Sigmoid colon (tissue), 4 donors: ENCODE data around the gene CCDC71L.

DNA sequence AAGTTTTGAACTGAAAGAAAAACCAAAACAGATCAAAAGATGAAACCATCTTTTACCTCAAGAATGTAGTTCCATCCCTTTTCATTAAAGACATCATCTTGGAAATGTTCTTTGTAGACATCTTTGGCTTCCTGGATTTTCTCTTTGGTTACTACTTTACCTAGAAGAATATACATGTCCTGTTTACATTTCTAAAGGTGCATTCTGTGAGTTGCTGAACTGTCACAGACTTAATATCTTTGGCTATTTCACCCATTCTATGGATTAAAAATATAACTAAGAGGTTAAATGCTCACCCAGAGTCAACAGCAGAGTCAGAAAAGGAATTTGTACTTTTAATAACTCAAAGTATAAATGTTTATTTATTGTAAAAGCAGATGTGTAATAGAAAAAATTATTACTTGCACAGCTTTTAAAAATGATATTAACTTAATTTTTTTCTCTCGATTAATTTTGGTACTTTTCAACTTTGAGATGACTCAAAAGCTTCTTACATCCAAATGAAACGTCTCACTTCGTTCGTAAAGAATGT, 9.8 kb downstream of the NAMPT start:
- PRO-cap, result no peak
- RAMPAGE, long total RNA, 4 experiments, result no peak in any of the 4 experiments

GRCh38 chr7:106285341-106285937, 656 bp upstream of the NAMPT start:
- PRO-cap, result no peak
- RAMPAGE, long total RNA, 4 experiments, result start-site peak on the plus strand in 2 of 4 experiments, at chr7:106285447-106285539 at its widest, 8 to 59 reads per replicate

GRCh38 chr7:106286117-106286485, 1.3 kb upstream of the NAMPT start:
- PRO-cap, result no peak
- RAMPAGE, long total RNA, 4 experiments, result no peak in any of the 4 experiments

- PRO-cap, result no peak
- RAMPAGE, long total RNA, 4 experiments, result no peak in any of the 4 experiments
These were observed 5.5 kb upstream of the NAMPT start for GRCh38 chr7:106290115-106290897.

DNA sequence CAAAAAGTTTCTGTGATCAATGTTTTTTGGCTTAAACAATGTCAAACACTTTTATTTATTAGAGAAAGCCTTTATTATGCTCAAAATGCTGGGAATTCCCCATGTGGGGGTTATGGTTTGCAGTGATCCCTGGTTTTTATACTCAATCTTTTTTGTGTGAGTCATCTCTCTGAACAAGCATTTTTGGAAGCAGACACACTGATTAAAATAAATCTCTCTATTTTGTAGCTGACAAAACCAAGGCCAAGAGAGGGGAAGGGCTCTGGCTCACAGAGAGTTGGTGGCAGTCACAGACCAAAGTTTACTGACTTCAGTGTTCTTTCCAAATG, 45.2 kb upstream of the NAMPT start:
- PRO-cap, result no peak
- RAMPAGE, long total RNA, 4 experiments, result no peak in any of the 4 experiments

DNA sequence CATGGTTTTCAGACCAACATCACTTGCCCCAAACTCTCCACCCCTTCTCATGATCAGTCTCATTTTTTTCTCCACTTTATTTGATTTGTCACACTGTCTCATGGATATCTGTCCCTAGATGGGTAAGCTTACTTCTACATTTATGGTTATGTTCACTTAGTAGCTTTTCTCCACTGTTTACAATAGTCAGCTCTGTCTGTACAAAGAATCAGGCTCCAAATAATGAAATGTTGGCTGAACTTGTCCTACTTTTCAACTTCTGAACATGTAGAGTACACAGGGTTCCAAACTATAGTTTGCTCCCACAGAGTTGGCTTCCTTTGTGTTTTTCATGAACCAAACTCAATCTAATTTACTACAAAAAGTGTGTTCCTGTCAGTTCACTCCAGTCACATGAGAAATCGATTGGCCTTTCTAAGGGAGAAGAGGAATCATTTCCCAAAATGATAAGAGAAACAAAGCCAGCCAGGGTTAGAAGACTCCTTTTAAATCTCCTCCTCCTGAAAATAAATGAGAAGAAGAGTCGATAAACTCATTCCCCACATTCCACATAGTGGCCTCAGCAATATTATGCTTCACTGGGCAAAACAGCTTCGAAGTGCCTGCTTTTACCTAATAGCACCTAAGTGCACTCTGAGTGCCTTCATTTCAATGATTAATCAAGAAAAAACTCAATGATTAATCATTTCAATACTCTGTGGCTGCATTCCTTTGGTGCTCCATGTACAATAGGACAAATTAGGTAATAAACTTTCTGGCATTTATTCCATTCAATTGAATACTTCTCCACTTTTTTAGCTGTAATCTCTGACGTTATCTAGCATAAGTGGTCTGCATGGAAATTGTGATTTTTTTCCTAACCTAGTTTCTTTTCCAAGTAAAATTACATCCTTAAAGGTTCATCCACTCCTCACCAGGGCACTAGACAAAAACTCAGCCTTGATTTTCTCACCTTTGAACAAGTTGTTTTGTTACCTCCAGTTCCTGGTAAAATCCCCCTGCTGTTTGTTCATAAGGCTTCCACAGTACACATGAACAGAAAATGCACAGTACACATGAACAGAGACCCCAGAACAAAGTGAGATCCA, 174.7 kb downstream of the CCDC71L start:
- PRO-cap, result no peak
- RAMPAGE, long total RNA, 4 experiments, result no peak in any of the 4 experiments

DNA sequence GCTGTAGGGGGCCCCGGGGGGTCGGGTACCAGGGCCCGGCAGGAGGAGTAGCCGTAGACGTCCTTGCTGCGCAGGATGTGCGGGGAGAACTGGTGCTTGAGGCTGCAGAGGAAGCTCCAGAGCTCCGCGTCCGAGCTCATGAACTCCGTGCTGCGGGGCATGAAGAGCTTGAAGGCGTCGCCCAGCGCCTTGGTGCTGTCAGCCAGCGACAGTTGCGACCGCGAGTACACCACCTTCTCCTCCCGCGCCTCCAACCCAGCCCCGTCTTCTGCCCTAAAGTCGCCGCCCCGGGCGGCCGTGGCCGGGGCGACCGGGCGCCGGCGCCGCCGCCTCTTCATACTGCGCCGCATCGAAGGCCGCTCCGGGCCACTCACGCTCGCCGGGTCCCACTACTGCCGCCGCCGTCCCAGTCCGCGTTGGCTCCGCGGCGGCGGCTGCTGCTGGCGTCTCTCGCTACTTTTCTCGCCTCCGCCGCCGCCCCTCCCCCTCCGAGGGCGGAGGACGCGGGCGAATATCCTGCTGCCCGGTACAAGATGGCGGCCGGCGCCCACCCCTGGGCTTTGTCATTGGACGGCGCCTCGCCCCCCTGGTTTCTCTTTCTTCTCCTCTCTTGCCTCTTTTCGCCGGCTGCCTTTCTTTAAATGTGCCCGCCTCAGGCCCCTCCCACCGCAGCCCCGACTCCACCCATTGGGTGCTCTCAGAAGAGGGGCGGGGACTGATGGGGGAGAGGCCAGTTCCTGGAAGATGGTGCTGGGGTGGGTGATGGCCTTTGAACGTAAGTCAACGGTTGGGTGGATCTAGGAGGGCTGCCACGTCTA, at the start of gene CCDC71L:
TSS of gene CCDC71L (minus strand) at position 612 of the 818 bp plus-strand sequence.
- PRO-cap, result bidirectional peak, plus-strand start outside the sequence, minus-strand start at position 487 of the sequence
- RAMPAGE, long total RNA, 4 experiments, result start-site peak on the minus strand in 1 of 4 experiments, centred at positions 494 to 621 of the sequence, 5 to 89 reads per replicate

- PRO-cap, result no peak
- RAMPAGE, long total RNA, 4 experiments, result no peak in any of the 4 experiments
These were observed 66.1 kb upstream of the PRKAR2B start for GRCh38 chr7:106978321-106978942.

DNA sequence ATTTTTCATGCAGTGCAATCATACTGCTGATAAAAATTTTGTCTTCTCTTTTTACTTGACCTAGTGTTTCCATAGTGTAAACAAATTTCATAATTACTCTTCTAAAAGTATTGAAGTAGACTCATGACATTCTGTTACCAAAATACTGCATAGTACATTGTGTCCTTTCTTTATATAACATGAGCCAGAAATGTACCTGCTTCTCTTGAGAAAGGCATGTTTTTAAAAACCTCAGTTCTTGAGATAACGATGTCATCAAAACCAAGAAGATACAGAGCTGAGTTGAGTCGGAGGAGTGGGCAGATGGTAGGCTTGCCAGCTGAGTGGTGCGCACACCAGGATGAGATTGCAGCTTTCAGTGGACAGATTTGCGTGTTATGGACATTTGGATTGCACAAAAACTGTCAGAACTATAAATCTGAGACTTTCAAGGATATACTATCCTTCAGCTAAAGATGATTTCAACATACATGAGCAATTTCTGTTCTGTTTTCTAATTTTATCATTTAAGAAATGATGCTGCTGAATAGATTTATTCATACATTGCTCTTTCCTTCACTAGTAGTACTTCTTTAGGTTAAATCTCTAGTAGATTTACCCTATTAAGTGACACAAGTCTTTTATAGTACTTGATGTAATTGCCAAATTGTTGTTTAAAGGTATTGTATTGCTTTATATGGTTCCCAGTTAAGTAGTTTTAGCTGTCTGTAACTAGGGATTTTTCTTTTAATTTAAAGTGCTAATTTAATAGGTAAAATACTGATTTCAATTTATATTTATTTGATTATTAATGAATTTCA, 25.0 kb downstream of the PRKAR2B start:
- PRO-cap, result no peak
- RAMPAGE, long total RNA, 4 experiments, result no peak in any of the 4 experiments

GRCh38 chr7:107167550-107167983, 1.2 kb upstream of the HBP1 start:
- PRO-cap, result no peak
- RAMPAGE, long total RNA, 4 experiments, result no peak in any of the 4 experiments

DNA sequence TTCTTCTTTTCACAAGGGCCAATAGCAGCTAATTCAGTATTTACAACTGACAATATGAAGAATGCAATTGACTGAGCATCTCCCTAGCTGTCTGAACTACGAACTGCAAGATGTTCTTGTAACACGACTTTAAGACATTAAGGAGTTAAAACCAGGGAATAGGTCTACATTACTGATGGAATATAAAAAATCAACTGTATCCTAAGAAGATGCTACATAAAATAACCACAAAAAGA, 1.4 kb downstream of the GPR22 start:
- PRO-cap, result no peak
- RAMPAGE, long total RNA, 4 experiments, result no peak in any of the 4 experiments

- PRO-cap, result no peak
- RAMPAGE, long total RNA, 4 experiments, result no peak in any of the 4 experiments
These were observed 6.0 kb downstream of the GPR22 start for GRCh38 chr7:107475894-107476196.

- PRO-cap, result no peak
- RAMPAGE, long total RNA, 4 experiments, result no peak in any of the 4 experiments
These were observed 17.1 kb downstream of the SLC26A3 start for GRCh38 chr7:107785883-107786416.

- PRO-cap, result unidirectional peak, minus-strand start at chr7:108004423
- RAMPAGE, long total RNA, 4 experiments, result no peak in any of the 4 experiments
These were observed 1.3 kb upstream of the LAMB1 start for GRCh38 chr7:108003996-108005003.

- PRO-cap, result no peak
- RAMPAGE, long total RNA, 4 experiments, result no peak in any of the 4 experiments
These were observed 81.2 kb upstream of the LAMB4 start for GRCh38 chr7:108211294-108211886.

DNA sequence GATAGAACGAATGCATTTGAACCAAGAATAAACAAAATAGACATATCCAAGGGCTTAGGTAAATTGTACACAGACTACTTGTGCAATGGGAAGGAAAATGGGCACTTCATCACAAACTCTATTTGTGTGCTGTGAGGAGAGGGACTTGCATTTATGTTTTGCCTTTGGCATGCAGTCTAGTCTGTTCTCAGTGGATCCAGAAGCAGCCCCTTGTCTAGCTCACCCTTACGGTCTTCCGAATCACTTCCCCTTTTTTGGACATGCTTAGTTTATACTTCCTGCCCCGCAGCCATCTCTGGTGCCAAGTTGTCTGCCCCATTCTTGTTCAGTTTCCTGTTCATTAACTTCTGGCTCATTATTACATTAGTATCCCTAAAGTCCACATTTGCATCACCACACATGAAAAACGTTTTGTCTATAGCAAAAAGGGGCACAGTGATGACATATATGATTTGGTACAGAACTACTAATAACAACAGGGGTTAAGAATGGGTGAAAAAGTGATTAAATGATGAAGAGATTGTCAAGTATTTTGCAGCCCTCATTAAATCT, 161.6 kb downstream of the NRCAM start:
- PRO-cap, result no peak
- RAMPAGE, long total RNA, 4 experiments, result no peak in any of the 4 experiments

DNA sequence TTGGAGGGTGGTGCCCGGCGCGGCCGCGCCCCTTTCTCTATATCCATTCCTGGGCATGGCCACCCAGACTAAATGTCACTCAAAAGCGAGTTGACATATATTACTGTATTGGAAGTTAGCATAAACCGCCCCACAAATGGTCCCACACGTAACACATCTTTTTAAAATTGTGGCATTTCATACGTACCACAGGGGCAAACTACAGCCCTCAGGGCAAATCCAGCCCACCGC, 586 bp upstream of the PNPLA8 start:
- PRO-cap, result no peak
- RAMPAGE, long total RNA, 4 experiments, result no peak in any of the 4 experiments

GRCh38 chr7:109363798-109364061, 794.1 kb downstream of the DNAJB9 start:
- PRO-cap, result no peak
- RAMPAGE, long total RNA, 4 experiments, result no peak in any of the 4 experiments

- PRO-cap, result no peak
- RAMPAGE, long total RNA, 4 experiments, result no peak in any of the 4 experiments
These were observed 448.2 kb upstream of the LRRN3 start for GRCh38 chr7:110642791-110643153.

DNA sequence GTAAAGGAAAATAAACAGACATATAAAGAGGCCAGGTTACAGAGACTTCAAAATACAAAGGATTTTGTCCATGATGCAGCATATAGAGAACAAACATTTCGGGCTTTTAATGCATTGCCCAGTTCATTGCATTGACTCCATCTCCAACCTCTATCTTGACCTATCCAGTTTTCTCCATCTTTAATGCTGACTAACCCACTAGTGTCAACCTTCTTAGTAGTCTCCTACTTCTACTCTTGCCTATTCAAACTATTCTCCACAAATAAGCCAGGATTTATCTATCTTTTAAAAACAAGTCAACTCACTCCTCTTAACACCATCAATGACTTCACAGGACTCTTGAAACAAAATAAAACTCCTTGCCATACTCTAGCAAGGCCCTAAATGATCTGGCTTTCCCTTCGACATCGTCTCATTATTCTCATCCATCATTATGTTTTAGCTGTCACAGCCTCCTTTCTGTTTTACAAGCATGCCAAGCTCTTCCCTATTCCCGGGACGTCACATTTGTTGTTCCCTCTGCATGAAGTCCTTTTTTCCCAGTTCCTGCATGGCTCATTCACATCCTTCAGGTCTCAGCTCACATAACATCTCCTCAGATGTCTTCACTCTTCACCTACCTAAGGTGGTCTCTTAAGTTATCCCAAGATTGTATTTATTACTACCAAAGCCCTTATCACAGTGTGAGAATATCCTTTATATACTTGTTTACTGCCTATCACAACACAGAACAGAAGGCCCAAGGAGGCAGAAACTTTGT, 189.0 kb downstream of the LRRN3 start:
- PRO-cap, result no peak
- RAMPAGE, long total RNA, 4 experiments, result no peak in any of the 4 experiments